ENCODE measurements around a stretch of chr2.

GRCh38 chr2:232792731-232793459, 16.5 kb upstream of the KCNJ13 start:
- RRBS: no CpG with 5 or more reads among the region's 5 CpGs

GRCh38 chr2:232825055-232825513, 45.0 kb upstream of the SNORC start:
- RRBS: no CpG with 5 or more reads among the region's 1 CpG

DNA sequence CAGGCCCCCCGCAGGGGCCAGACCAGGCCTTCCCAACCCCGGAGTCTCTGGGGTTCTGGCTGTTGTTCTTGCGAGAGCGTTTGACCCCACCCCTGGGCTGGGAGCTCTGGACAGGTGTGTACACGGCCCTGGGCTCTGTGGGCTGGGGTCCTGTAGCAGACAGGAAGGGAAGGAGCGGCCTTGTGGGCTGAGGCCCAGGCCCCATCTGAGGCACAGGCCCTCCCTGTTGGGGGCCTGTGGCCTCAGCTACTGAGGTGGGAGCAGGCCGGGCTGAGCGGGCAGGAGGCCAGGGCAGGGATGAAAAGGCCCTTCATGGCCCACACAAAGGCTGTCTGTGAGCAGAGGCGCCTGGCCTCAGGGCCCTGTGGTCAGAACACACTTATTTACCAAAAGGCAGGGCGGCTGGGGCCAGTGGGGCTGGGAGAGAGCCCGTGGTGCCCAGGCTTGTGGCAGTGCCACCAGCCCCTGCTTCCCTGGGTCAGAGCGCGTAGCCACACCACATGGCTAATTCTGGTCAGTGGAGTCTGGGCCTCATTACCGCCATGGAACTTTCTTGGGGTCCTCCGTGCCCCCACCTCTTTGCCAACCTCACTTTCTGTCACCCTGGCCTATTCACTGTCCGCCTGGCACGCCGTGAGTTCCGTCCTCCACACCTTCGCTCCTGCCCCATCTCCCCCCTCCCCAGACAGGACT, 2.1 kb downstream of the SNORC start:
- RRBS: no CpG with 5 or more reads among the region's 20 CpGs

DNA sequence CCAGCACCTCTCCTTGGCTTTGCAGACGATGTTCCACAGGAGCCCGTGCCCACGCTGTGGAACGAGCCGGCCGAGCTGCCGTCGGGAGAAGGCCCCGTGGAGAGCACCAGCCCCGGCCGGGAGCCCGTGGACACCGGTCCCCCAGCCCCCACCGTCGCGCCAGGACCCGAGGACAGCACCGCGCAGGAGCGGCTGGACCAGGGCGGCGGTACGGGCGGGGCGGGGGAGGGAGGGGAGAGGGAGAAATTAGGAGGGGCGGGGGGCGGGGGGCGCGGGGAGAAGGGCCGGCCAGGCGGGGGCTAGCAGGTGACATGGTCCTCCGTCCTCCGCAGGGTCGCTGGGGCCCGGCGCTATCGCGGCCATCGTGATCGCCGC, 5.8 kb downstream of the SNORC start:
- RRBS: 4% methylated on average over 12 of the region's 41 CpGs

GRCh38 chr2:233061857-233062436, 1.8 kb downstream of the INPP5D start:
- RRBS: no CpG with 5 or more reads among the region's 9 CpGs

GRCh38 chr2:233388068-233388627, 33.9 kb downstream of the DGKD start:
- RRBS: 88% methylated on average over 5 of the region's 17 CpGs

DNA sequence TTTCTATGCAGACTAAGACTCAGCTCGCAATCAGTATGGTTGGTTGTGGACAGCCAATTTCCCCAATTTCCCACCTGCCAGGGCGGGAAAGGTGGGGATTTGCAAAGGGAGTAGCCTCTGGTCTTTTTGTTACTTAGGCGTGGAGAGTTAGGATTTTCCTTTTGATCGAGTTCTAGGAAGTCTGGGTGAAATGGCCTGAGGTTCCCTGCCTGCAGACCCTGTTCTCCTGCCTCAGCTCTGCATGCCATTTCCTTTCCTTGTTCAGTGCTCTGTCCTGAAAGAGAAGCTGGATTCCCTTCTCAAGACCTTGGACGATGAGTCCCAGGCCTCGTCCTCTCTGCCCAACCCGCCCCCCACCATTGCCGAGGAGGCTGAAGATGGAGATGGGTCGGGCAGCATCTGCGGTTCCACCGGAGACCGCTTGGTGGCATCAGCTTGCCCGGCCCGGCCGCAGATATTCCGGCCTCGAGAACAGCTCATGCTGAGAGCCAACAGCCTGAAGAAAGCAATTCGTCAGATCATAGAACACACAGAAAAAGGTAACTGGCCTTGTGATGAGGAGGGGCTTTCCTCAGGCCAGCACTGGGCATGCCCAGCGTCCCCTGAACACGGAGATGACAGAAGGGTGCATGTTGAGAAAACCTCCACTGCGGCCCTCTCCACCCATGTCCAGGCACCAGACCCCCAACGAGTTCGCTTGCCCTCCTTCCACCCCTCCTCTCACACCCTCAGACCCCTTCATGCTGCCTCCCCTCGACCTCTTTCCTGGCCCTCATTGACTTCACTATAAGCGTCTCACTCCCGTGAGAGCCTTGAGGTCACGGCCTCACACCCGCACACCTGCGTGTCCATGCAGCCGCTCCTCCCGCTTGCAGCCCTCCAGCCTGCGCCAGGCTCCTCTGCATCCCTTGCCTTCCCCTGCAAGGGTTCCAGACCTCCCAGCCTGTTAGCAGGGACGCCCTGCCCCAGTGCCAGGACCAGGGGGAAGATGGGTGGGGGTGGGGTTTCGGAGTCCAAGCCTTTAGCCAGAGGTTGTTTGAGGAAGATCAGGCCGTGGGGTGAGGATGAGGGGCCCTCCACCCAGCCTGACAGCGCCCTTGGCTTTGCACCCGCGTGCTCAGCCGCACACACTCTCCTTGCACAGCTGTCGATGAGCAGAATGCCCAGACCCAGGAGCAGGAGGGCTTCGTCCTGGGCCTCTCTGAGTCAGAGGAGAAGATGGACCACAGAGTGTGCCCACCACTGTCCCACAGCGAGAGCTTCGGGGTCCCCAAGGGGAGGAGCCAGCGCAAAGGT, 95.0 kb downstream of the DGKD start:
- RRBS: no CpG with 5 or more reads among the region's 44 CpGs

DNA sequence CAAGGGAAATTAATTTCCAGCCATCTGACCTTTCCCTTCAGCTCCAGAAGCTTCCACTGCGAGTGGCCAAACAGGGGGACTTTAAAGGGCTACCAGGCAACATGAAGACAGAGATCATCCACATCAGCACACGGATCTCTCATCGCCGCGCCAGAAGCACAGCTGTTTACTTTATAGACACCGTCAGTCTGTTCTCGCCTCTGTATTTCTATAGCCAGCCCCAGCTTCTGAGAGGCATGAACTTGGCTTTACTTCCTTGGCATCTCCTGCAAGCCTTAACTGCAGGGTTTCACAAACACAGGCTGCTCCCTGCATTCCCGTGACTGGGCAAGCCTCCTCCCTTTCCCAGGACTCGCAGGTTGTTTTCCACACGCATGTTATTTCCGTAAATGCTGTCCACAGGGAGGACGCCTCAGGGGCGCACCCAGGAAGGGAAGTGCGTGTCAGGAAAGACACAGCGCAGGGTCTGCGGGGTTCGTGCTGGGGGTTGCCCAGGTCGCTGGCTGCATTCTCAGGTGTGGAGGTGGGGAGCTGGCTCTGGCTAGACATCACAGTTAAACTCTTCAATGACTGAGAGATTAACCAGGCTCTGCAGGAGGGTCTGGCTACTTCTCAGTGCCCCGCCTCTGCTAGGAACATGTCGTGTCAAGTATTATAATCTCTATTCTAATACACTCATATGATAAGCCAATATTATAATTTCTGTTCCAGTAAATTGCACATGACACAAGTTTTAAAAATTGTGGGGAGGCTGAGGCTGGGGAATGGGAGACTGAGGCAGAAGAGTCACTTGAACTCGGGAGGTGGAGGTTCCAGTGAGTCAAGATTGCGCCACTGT, 84.9 kb downstream of the USP40 start:
- RRBS: no CpG with 5 or more reads among the region's 22 CpGs

DNA sequence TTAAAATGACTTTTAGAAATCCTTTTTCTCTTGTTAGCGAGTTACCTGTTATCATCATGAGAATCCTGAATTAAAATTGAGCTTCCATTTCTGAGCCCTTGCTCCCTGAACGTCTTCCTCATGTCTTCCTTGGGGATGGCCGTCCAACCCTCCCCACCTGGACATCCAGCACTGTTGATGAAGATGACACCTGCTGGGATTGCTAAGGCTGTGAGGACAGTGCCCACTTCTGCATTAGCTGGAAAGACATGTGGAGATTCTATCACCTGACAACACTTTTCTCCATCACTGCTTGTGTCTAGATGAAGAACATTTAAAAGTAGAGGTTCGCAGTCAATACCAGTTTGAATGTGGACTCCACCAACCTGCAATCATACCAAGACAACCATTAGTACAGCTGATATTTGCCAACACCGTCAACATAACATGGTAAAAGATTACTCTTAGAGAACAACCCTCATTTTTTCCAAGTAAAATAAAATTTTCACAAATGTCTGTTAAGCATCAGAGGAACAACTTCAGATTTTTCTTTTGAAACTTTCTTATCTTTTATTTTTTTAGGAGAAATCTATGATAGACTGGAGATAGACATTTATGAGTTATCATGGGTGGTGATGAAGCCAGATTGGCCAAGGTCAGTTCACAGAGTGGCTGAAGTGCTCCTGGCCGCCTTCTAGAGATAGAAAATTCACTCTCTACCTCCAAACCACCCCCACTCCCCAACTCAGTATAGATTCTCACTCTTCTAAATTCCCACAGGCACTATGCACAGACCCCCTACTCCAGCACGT, 43.3 kb downstream of the USP40 start:
- RRBS: no CpG with 5 or more reads among the region's 7 CpGs

DNA sequence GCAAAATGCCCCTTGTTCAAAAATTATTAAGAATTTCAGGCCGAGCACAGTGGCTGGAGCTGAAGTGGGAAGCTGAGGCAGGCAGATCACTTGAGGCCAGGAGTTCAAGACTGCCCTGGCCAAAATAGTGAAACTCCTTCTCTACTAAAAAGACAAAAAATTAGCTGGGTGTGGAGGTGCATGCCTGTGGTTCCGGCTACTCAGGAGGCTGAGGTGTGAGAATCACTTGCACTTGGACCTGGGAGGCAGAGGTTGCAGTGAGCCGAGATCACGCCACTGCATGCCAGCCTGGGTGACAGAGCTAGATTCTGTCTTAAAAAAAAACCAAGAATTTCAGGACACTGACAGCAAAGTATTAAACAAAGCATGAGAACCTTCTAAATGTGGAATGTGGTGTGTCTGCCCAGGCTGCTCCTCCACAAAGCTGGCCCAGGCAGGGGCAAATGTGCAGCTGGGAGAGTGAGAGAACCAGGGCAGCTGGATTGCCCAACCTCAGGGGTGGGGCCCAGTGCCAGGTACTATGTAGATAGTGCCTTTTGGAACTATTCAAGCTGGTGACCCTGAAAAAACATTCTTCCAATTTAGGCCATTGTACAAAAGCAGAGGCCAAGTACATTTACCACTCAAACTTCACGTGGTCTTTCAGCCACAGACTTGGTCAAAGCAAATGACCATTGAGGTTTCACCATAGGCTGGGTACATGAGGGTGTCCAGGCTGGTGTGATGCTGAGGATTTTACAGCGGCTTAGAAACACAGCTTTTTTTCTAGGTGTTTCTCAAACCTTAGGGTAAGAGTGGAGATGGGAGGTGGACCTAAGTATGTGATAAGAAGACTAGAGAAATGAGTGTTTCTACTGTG, 6.7 kb upstream of the UGT1A5 start:
- RRBS: no CpG with 5 or more reads among the region's 6 CpGs

DNA sequence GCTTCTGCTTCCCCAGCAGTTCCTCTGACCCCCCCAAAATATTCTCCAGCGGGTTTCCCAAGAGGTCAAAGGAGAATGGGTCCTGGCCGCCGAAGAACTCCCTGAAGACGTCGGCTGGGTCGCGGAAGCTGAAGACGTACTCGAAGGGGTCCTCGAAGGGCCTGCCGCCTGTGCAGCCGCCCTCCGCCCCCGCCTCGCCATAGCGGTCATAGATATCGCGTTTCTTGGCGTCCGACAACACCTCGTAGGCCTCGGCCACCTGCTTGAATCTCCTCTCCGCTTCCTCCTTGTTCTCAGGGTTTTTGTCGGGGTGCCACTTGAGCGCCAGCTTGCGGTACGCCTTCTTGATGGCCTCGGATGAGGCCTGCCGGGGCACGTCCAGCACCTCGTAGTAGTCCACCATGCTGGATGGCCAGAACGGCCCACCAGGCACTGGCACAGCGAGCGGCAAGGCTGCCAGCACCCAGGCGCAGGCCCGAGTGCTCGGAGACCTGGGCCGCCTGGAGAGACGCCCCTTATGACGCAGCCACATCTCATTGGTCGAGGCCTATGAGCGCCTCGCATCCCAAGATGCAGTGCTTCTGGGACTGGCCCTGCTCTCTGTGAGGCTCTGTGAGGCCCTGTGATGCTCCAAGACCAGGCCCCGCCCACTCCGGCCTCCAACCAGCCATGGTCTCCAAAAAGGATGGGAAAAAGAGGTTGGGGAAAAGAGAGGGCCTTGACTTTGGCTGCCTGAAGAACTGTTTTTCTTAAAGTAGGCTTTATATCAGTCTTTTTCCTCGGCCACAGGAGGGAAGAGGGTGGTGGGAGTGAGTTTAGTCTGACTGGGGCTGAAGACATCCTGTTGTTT, 14.9 kb downstream of the UGT1A3 start:
- RRBS: no CpG with 5 or more reads among the region's 46 CpGs

- RRBS: no CpG with 5 or more reads among the region's 21 CpGs
Observed at GRCh38 chr2:233823192-233823884, 31.0 kb downstream of the HJURP start.

- RRBS: no CpG with 5 or more reads among the region's 21 CpGs
Observed at GRCh38 chr2:234463908-234464630, 32.8 kb downstream of the ARL4C start.

- RRBS: no CpG with 5 or more reads among the region's 15 CpGs
Observed at GRCh38 chr2:234488875-234489648, 7.8 kb downstream of the ARL4C start.

- RRBS: no CpG with 5 or more reads among the region's 4 CpGs
Observed at GRCh38 chr2:234630753-234631131, 133.9 kb upstream of the ARL4C start.

DNA sequence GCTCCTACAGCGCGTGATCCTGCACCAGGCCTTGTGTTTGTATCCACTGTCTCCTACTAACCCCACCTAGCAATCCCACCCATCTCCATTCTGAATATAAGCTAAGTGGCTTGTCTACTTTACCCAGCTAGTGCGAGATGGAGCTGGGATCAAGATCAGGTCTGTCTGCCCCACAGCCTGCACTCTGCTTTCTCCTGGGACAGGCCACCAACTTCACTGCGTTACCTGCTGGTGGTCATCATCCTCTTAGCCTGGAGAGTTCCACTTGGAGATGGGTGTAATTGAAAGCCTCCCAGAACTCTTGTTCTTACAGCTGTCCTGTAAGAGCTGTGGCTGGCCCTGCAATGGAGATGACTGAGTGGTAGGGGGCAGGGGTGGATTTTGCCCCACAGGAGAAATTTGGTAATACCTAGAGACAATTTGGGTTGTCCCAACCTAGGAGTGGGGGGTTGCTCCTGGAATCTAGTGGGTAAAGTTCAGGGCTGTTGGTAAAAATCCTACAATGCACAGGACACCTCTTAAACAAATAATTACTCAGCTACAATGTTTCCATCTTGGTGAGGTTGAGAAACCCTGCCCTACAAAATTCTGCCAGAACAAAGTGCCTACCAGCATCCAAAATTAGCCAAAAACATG, 181.2 kb upstream of the SH3BP4 start:
- RRBS: no CpG with 5 or more reads among the region's 4 CpGs

DNA sequence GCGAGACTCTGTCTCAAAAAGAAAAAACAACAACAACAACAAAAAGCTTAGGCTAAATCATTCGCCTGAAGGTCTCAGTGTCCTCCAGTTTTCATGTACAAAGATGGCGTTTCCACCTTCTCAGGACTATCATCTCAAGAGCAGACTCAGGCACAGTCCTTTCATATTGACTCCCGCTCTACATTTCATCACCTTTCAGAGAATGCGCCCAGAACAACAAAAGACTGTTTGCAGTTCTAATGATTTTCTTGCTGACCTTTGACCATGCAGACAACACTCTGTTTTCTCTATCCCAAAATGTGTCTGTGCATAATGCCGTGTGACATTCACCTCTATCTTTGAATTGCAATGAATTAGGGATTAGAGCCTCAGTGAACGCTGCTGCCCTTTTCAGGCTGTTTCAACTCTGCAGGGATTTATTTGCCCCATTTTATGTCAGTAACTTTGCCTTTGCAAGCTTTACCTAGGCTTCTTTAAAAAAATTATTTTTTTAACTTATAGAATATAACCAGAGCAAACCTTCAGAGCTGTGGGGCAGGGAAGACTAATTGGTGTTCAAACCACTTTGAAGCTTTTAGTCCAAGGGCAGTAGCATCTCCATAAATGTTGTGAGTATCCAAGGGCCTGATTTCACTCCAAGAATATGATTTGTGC, 80.5 kb upstream of the SH3BP4 start:
- RRBS: no CpG with 5 or more reads among the region's 7 CpGs

DNA sequence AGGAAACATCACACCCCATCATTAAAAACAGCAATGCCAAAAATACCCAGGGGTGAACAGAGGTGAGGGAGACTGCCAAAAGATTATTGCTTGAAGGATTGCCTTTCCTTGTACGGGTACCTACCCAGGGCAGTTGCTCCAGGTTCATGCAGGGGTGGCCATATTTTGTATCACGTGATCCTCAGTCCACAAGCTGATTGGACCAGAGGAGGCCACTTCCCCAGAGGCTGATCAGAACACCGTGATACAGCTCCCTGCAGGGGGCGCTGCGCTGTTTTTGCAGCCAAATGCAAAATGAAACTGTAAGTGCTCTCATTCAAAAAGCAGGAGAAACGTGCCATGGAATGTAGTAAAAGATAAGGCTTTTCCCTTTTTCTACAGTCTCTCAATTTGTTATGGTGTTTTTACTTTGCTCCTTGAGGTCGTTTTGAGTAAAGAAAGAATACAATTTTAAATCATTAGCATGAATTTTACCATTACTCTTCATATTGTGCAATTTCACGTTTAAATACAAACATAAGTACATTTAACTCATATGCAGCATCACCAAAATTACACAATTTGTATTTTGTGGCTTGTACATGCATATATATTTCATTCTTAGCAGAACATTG, 70.1 kb upstream of the SH3BP4 start:
- RRBS: no CpG with 5 or more reads among the region's 8 CpGs

DNA sequence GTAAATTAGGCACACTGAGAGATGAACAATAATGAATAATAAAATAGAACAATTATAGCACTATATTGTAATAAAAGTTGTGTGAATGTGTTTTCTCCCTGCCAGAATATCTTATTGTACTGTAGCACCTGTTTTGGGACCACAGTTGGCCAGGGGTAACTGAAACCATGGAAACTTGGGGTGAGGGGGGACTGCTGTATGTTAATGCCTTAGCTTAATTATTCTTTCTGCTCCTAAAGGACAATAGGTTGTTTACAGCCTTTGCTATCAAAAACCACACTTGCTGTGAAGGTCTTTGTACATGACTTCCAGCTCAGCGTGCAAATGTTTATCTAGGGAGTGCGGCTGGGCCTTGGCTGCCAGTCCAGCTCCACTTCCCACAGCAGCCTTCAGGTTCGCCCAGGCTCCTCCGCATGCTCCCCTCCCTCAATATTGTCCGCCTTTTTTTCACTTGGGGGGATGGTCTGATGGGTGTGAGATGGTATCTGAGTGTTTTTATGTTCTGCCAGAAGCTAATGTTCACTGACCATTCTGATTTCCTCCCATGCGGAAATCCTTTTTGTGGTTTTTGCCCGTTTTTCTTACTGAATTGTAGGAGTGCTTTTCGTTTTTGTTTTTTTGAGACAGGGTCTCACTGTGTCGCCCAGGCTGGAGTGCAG, 28.6 kb downstream of the SH3BP4 start:
- RRBS: no CpG with 5 or more reads among the region's 9 CpGs